ENCODE measurements around a stretch of chr10.

- RRBS, result no CpG with 5 or more reads among the region's 5 CpGs
Measured at GRCh38 chr10:79425068-79425482, 20.3 kb downstream of the ZCCHC24 start.

GRCh38 chr10:79445177-79445475 lies 298 bp downstream of the ZCCHC24 start:
- RRBS, result 5% methylated on average over 2 of the region's 33 CpGs

DNA sequence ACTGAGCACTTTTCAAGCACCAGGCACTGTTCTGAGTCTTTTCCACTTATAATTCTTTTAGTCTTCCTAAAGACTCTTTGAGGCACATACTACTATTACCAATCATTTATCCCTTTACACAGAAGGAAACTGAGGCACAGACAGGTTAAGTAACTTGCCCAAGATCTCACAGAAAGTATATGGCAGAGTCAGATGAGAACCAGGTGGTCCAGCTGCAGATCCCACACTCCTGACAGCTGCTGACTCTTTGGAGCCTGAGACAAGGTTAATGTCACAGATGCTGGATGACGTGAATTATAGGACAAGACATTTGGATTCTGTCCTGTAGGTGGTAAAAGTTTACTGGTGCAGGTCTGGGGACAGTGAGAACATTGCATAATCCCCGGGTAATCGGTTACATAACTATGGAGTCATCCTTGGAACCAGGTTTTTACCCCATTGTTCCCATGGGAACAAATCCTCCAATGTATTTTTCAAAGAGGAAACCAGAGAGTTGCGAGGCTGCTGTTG lies 27.4 kb upstream of the ZCCHC24 start:
- RRBS, result no CpG with 5 or more reads among the region's 4 CpGs

- RRBS, result no CpG with 5 or more reads among the region's 2 CpGs
Measured at GRCh38 chr10:79736717-79737074, 33.7 kb downstream of the NUTM2B start.

DNA sequence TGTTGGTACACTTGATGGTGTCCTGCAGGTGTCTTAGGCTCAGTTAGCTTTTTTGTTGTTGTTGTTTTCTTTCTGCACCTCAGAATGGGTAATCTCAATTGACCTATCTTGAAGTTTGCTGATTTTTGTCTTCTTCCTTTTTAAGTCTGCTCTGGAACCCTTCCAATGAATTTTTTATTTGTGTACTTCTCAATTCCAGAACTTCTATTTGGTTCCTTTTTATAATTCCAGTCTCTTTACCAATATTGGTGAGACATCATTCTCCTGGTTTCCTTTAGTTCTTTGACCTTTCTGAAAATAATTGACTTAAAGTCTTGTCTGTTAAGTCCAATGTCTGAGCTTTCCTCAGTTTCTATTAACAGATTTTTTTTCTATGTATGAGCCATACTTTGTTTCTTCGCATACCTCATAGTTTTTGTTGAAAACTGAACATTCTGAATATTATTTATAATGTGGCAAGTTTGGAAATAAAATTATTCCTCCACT lies 16.9 kb downstream of the PLAC9 start:
- RRBS, result no CpG with 5 or more reads among the region's 1 CpG

DNA sequence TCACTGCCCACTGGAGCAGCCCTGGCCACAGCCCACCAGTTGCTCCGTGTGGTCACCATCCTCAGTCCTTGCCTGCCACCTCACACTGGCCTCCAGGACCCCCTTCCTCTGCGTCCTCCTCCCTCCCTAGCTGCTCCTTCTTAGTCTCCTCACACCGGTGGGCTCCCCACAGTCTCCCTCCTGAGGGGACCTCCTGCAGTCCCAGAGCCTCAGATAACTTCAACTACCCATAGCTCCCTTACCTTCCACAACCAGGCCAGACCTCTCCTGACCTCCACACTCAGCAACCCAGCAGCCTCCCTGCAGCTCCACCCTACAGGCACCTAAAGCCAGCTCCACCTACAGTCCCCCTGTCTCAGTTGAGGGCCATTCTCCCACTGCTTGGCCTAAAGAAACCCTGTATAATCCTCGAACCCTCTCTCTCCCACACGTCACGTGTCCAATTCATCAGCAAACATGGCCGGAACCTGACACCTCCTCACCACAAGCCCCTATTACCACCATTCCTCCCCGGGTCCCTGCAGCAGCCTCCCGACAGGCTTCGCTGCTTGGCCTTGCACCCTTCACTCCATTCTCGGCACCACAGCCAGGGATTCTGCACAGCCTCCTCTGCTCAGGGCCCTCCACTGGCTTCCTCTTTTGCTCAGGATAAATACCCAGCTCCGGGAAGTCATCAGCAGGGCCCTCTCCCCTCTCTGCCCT lies 28.1 kb downstream of the PLAC9 start:
- RRBS, result no CpG with 5 or more reads among the region's 12 CpGs

GRCh38 chr10:80207818-80208483 lies 2.6 kb upstream of the ANXA11 start:
- RRBS, result no CpG with 5 or more reads among the region's 14 CpGs

DNA sequence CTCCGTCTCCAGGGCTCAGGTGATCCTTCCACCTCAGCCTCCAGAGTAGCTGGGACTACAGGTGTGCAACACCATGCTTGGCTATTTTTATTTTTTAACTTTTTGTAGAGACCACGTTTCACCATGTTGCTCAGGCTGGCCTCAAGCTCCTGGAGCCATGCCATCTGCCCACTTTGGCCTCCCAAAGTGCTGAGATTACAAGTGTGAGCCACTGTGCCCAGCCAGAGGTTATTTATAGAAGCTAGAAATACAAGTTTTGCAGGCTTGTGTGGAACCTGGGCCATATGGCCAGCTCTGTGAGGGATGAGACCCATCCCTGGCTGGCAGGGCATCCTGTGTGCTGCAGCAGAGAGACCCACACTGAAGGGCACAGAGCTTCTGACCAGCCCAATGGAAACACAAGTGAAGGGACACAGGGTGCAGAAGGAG lies 35.6 kb downstream of the MAT1A start:
- RRBS, result no CpG with 5 or more reads among the region's 2 CpGs

DNA sequence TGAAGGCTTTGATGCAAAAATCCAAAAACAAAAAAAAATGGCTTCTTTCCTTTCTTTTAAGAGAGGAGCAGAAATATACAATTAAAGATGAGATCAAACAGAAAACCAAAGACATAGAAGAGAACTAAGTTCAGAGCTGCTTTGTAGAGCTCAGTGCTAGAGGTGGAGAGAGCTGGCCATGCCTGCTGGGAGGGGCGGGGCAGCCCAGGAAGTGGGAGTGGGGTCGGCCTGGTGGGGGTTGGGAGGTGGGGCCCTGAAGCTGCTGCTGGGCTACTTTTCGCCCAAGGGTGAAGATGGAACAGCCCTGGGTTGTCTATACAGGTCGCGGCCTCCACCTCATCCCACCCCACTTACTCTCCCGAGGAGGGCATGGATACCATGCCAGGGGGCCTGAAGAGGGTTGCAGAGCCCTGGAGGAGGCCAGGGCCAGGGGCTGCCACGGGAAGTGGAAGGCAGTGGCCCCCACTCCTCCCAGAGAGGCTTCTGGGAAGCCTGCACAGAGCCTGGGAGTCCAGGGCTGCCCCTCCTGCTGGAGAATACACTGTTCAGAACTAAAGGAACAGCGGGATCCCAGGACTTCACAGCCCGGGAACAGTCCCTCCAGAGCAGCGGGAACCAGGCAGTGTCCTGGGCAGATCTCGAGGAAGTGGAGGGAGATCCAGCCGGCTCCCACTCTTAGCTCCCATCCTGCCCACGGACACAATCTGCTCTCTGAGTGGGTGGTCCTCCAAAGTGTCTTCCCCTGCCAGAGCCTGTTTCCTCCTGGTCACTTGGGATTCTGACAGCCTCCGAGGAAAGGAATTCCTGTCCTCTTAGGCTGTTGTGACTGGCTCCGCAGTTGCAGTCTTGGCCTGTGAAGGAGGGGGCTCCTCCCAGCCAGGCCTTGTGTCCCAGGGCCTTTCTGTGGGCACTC lies 23.6 kb downstream of the MAT1A start:
- RRBS, result 66% methylated on average over 4 of the region's 15 CpGs

DNA sequence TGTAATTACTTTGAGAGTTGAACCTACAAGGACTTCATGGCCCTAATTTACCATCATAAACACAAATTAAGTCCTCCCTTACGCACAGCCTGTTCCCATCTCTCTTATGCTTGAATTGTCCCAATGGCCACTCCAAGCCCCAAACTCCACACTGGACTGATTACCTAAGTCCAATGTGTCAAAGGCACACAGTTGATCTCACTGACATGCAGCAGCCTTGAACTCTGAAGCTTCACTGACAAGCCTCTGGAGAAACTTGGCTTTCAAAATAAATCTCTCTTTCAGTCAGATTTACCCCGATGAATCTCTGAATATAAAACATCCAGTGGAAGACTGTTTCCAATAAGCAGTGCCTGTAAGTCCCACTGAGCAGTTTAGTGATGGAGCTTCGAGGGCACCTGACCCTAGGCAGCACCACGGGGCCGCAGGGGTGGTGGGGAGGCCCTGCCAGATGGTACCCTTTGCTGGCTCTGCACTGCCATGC lies 3.2 kb upstream of the MAT1A start:
- RRBS, result no CpG with 5 or more reads among the region's 5 CpGs

- RRBS, result no CpG with 5 or more reads among the region's 6 CpGs
Measured at GRCh38 chr10:80461476-80462145, 7.5 kb downstream of the TSPAN14 start.

DNA sequence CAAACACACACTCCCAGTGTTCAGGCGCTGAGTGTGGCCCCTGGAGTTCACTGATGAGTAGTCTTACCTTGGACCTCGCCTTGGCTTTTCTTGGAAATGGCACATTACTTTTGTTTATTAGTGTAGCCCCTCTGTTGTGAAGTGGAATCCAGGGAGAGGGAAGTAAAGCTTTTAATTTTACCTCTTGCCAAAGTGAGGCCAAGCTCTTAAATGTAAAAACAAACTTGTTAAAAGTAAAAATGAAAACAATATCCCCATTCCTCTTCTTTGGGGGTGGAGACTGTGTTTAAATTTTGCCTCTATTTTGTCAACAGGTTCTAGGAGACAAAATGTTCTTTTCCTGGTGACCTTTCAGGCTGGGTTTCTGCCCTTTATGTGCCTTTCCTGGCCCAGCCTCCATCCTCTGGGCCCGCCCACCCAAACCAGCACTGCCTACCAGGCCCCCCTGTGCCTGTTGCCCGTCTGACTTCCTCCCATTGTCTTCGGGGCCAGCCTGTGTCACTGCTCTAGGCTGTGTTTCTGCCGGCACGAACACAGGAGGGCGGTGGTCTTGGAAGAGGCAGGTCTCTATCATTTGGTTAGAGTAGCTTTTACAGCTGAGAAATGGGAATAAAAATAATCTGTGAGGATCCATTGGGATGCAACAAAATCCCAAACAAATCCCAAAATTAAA lies 13.8 kb downstream of the TSPAN14 start:
- RRBS, result no CpG with 5 or more reads among the region's 8 CpGs

DNA sequence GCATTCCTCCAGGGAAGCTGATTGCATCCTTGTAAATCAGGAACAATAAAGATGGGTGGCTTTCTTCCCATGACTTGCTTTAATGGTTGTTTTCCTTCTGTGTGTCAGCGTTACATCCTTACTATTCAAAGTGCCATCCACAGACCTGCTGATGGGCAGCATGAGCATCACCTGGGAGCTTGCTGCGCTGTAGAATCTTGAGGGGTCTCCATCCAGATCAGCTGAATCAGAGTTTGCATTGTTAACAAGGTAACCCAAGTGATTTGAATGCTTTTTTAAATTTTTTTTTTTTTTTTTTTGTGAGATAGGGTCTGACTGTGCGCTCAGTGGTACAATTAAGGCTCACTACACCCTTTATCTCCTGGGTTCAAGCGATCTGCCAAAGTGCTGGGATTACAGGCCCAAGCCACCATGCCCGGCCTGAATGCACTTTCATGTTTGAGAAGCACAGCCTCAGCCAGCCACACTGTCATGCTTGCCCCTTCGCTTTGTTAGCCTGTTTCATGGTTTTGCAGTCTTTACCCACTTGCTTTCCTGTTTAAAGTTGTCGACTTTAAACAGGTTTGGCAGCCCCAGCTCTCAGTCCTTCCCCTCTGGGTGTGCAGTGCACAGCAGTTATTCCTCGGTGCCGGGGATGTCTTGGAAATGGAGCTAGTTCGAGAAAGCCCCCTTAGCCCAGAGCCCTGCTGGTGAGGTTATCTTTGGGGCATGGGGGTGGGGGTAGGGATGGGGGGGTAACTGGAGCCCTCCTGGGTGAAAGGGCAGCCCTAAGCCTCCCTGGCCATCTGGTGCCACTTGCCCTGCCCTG lies 14.5 kb downstream of the TSPAN14 start:
- RRBS, result no CpG with 5 or more reads among the region's 10 CpGs

GRCh38 chr10:80477063-80477286 lies 22.9 kb downstream of the TSPAN14 start:
- RRBS, result no CpG with 5 or more reads among the region's 1 CpG

DNA sequence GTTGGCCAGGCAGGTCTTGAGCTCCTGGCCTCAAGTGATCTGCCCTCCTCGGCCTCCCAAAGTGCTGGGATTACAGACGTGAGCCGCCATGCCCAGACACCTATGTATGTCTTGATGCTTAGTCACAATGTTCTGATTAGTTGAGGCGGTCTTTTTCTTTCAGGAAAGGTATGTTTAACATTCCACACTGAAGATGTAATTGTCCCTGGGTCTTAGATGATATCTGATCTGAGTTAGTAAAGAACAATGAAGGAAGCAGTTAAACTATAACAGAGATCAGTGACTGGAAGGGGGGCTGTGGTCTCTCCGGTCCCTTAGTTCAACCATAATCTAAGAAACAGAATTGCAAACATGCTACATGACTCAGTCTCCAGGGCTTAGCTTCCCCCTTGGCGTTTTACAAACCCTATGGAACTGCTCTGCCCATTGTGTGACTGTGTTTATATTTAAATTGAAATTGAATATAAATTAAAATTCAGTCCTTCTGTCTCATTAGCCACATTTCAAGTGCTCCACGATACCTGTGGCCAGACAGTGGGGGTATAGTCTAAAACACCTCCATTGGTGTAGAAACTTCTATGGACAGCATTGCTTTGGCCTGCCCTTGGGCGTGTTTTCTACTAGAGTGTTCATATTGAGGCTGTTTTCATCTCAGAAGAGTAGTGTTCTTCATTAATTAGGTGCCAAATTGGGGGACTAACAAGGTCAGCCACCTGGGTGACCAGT lies 31.4 kb upstream of the SH2D4B start:
- RRBS, result no CpG with 5 or more reads among the region's 8 CpGs

- RRBS, result no CpG with 5 or more reads among the region's 8 CpGs
Measured at GRCh38 chr10:80519708-80520327, 17.9 kb upstream of the SH2D4B start.

DNA sequence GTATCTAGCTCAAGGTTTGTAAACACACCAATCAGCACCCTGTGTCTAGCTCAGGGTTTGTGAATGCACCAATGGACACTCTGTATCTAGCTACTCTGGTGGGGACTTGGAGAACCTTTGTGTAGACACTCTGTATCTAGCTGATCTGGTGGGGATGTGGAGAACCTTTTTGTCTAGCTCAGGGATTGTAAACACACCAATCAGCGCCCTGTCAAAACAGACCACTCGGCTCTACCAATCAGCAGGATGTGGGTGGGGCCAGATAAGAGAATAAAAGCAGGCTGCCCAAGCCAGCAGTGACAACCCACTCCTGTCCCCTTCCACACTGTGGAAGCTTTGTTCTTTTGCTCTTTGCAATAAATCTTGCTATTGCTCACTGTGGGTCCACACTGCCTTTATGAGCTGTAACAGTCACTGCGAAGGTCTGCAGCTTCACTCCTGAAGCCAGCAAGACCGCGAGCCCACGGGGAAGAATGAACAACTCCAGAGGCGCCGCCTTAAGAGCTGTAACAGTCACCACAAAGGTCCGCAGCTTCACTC lies 6.1 kb downstream of the SH2D4B start:
- RRBS, result no CpG with 5 or more reads among the region's 9 CpGs

- RRBS, result no CpG with 5 or more reads among the region's 7 CpGs
Measured at GRCh38 chr10:80703544-80703848, 165.8 kb downstream of the SH2D4B start.

DNA sequence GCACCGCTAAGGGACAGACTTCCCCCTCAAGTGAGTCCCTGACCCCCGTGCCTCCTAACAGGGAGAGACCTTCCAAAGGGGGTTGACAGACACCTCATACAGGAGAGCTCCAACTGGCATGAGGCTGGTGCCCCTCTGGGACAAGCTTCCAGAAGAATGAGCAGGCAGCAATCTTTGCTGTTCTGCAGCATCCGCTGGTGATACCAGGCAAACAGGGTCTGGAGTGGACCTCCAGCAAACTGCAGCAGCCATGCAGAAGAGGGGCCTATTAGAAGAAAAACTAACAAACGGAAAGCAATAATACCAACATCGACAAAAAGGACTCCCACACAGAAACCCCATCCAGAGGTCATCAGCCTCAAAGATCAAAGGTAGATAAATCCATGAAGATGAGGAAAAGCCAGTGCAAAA lies 280.8 kb downstream of the SH2D4B start:
- RRBS, result no CpG with 5 or more reads among the region's 5 CpGs

GRCh38 chr10:82888723-82889512 lies 1013.9 kb downstream of the NRG3 start:
- RRBS, result no CpG with 5 or more reads among the region's 10 CpGs

Measured in GM12891 (cell line).